Left cardiac atrium (tissue), 1 donor: Measurements from ENCODE around the genes BPNT1, DUSP10 and MIA3.

GRCh38 chr1:218435661-218436263 lies 90.6 kb downstream of the TGFB2 start:
- PRO-cap: no peak

GRCh38 chr1:218459314-218459831 lies 114.2 kb downstream of the TGFB2 start:
- PRO-cap: unidirectional peak, plus-strand start at chr1:218459666

DNA sequence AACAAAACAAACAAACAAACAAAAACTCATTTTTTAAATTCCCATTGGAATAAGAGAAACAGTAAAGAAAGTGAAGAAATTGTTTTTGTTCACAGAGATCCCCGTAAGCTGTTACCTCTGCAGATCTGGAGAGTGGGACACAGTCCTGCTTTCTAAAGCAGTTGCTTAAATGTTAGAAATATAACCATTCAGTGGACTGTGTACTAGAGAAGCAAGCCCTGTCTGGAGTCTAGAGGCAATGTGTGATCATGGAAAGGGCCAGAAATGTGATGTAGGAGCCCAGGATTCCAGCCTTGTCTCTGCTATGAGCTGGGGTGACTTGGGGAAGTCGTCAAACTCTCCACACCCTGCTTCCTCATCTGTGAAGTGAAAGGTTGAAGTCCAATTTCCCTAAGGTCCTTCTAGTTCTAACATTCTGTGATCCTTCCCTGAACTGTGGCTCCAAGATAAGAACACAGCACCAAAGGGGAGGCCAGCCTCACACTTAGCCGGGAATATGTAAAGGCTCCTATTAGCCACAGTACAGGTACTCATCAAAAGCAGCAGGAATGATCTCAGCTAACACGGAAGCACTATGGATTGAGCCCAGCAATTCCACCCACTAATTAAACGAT lies 4.2 kb downstream of the SLC30A10 start:
- PRO-cap: no peak

DNA sequence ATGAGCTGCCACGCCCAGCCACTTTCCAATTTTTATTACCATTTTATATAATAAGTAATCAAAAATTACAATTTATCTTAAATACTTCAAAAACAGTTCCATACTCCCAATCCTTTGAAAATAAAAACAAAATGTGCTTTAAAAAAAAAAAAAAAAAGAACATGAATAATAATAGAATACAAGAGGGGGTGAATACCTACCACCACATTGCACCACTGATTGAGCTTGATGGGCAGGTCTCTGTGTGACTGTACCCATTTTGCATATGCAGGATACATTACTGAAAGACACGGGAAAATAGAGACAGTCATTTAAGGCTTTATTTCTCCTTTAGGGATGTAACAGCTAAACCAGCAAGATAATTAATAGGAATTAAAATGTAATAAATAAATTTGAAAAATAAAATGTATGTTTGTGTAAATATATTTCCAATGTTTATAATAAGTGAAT lies 52.8 kb upstream of the SLC30A10 start:
- PRO-cap: no peak

DNA sequence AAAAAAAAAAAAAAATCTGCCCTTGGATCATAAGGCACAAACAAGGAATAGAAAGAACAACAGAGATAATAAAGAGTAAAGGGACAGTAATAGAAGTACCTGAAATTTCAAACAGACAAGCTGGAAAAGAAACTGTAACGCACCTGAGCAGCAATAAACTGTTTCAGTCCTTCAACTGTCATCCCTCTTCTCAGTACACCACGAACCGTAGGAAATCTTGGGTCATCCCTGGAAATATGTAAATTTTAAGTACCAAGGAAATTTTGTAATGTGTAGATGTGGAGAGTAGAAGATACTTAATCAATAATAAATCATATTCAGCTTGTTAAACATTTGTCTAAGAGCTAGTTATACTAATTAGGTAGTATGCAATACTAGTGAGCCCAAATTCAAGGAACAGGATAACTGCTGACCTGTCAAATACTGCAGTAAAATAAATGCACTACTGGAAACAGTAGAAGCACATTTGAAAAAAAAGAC lies 27.4 kb downstream of the EPRS1 start:
- PRO-cap: no peak

GRCh38 chr1:220089604-220090194 lies at the start of gene BPNT1:
TSS of gene BPNT1 (minus strand) at chr1:220089788.
- PRO-cap: unidirectional peak, minus-strand start at chr1:220089788

DNA sequence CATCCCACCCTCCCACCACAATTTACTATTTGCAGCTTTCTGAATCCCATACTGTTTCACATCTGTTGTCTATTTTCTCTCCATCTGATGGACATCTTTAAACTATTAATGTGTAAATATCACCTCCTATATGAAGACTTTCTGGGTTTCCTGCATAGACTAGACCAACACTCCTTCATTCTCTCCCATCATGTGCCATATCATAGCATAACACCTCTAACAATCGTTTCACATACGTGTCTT lies 7.7 kb downstream of the RAB3GAP2 start:
- PRO-cap: no peak

- PRO-cap: bidirectional peak, plus-strand start at chr1:220732885, minus-strand start at chr1:220732771; bidirectional peak, plus-strand start at chr1:220733370, minus-strand start at chr1:220733168
Observed at GRCh38 chr1:220732502-220733615, 15.3 kb upstream of the MTARC2 start.

DNA sequence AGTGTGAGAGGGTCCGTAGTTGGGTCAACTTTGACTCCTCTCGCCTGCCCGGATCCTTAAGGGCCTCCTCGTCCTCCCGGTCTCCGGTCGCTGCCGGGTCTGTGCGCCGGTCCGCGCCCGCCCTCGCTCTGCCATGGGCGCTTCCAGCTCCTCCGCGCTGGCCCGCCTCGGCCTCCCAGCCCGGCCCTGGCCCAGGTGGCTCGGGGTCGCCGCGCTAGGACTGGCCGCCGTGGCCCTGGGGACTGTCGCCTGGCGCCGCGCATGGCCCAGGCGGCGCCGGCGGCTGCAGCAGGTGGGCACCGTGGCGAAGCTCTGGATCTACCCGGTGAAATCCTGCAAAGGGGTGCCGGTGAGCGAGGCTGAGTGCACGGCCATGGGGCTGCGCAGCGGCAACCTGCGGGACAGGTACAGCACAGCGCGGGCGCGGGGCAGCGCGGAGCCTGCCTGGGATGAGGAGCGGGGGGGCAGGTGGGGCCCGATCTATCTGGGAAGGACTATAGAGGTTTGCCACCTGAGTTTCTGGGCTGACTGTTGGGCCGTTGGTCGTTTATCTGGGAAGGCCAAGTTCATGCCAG lies 364 bp downstream of the MTARC2 start:
- PRO-cap: no peak

DNA sequence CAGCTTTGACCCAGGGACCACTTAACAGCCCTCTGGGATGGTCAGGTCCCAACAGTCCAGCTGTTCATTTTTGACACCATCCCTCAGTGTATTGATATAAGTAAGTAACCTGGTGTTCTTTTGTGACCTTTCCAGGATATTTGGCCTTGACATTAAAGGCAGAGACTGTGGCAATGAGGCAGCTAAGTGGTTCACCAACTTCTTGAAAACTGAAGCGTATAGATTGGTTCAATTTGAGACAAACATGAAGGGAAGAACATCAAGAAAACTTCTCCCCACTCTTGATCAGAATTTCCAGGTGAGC lies 13.4 kb downstream of the MTARC2 start:
- PRO-cap: no peak

GRCh38 chr1:220785850-220786640 lies 668 bp upstream of the MTARC1 start:
- PRO-cap: no peak

GRCh38 chr1:220877161-220877887 lies 1.9 kb upstream of the HLX start:
- PRO-cap: no peak

DNA sequence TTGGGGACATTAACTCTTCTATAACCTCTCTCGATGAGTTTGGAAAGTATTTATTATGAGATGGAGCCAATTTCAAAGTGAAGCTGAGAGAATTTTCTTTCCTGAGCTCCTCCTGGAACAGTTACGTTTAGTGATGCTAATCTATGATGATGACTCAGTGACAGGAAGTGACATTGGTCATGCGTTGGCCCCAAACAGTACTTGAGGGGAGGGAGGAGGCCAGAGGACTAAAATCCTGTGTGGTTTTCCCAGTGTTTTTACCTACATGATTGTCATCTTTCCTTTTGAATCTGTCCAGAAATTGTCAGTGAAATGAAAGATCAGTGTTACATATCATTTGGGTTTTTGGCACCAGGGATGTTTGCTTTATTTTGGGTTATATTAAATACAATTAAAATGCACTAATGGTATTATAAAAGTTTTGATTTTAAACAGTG lies 156.7 kb downstream of the HLX start:
- PRO-cap: no peak

DNA sequence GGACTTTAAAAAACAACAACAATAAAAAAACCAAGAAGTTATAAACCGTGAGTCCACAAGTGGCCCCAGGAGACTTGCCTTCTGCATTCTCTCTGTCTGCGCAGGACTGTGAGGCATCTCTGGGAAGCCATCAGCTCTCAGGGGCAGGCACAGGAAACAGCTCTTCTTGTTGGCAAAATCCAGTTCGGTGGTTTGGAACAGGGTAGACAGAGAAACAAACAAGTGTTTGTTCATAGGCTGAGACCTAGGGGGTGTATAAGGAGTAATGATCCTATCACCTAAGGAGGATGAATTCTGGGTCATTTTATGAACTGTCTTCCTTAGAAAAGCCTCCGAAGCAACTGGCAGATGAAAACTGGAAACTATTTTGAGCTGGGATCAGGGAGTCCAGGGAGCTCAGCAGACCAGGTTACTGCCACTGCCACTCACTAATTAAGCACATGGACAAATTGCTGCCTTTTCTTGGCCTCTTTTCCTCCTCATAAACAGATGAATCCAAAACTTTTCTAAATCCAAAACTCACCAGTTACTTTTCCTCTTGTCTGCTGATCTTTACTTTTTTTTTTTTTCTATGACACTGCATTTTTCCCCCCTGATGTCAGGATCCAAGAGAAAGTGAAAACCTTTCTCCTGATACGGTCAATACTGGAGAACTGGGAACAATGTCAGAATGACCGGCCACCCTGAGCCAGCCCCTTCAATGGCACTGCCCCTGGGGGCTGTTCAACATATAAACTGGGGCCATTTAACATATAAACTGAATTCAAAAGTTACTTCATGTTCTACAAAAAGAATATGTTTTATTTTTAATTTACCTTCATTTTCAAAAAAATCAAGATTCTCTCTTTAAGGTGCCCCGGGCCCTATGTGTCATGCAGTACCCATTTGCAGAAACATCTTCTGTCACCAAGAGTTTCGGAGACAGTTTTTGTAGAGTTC lies 405.8 kb downstream of the DUSP10 start:
- PRO-cap: no peak

DNA sequence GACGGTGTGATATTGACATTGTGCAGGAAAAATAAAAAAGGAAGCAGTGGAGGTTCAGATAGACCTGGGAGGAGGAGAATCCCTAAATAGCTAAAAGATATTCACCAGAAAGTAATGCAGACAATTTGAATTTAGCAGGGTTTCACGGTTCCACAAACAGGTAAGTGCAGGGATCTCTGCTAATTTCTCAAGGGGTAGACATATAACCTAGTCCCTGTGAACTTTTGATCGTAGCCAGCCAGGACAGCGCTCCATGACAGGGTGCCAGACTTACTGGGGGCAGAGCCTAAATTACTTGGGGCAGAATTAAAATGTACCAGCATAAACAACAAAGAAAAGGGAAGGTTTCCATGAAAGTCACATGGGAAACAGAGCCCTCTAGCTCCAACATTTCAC lies 198.4 kb downstream of the DUSP10 start:
- PRO-cap: no peak

GRCh38 chr1:221716753-221717130 lies 25.1 kb downstream of the DUSP10 start:
- PRO-cap: no peak

DNA sequence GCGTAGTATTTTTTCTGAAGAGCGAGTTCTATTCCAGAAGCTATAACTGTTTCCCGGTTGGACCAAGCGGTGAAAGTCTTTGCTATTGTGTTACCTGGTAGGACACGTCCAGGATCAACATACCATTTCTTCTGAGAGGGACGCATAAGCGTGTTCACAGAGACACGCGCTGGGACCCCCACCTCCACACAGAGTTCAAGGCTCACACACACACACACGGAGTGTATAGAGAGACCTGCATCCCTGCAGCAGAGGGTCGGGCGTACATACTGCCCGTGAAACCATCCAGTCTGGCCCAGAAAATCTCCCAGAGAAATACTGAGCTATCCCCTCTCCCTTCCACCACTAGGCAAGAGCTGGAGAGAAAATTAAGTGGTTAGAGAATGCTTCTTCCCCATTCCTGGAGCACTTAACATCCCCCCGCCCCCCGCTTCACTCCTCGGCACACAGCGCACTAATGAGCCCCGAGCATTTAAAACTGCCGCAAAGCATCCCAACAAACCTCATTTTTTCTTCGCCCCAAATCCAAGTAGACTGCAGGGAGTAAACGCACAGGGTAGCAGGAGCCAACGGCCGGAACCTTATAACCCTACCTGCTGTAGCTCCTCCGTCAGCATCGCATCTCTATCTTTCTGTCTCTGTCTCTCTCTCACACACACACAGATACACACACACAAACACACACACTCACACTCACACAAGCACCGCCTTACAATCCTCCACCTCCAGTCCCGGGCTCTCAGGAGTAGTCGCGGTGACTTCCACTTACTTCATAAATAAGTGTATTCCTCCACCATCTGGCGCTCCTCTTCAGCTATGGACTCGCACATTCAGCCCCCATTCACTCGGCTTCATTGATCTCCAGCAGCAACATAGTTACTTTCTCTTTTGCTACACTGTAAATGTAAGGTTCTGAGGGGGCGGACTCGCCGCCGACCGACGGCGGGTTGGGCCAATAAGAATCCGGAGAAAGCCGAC lies at the start of gene DUSP10:
Gene DUSP10, minus strand, starts transcription at position 878 of the 978 bp plus-strand sequence.
- PRO-cap: bidirectional peak, plus-strand start outside the sequence, minus-strand start at position 878 of the sequence

GRCh38 chr1:222044124-222044543 lies 302.2 kb upstream of the DUSP10 start:
- PRO-cap: no peak

- PRO-cap: bidirectional peak, plus-strand start at chr1:222465701, minus-strand start at chr1:222465621
Observed at GRCh38 chr1:222465228-222466182, 82.4 kb downstream of the HHIPL2 start.

DNA sequence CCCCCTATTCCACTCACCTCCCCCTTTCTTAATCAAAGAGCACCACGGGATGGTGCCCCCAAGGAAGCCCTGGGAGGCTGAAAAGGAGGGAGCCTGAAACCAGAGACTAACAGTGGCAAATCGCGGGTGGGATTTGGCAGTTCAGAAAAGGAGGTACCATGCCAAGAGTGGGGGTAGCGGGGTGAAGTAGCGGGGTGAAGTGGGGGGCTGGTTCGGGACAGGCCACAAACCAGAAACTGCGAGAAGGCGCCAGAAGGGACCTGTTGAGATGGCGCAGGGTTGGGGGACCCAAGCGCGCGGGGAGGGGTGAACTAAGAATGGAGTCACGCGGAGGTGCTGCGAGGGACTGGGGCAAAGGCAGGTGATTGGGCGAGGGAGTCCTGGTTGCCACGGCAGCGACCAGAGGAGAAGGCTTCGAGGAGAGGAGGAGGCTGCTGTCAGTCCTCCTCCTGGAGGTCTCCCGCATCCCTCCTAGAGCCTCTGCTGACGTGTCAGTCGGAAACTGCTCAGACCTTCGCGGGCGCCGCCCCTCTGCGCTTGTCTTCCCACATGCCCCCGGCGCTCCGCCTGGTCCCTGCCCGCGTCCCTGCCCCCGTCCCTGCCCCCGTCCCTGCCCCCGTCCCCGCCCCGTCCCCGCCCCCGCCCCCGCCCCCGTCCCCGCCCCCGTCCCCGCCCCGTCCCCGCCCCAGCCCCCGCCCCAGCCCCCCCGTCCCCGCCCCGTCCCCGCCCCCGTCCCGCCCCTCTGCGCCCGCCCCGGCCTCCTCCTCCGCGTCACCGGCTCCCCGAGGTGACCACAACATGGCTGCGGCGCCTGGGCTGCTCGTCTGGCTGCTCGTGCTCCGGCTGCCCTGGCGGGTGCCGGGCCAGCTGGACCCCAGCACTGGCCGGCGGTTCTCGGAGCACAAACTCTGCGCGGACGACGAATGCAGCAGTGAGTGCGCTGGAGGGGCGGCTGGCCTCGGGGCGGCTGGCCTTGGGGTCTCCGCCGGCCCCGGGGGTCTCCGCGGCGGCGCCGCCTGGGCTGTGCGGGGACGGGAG lies at the start of gene MIA3:
Gene MIA3, plus strand, starts transcription at position 785 of the 1,038 bp plus-strand sequence.
- PRO-cap: unidirectional peak, minus-strand start at position 348 of the sequence; bidirectional peak, plus-strand start at position 794 of the sequence, minus-strand start at position 473 of the sequence